ENCODE data around the gene ZFP42.

- RRBS: no CpG with 5 or more reads among the region's 8 CpGs
Measured at GRCh38 chr4:186948403-186948876, 224.8 kb upstream of the FAT1 start.

- RRBS: 64% methylated on average over 2 of the region's 30 CpGs
Measured at GRCh38 chr4:187814484-187815437, 180.8 kb upstream of the ZFP42 start.

- RRBS: 20% methylated on average over 35 of the region's 50 CpGs
Measured at GRCh38 chr4:187995282-187995877, at the start of gene ZFP42. ZFP42 (plus strand) TSS chr4:187995771.

DNA sequence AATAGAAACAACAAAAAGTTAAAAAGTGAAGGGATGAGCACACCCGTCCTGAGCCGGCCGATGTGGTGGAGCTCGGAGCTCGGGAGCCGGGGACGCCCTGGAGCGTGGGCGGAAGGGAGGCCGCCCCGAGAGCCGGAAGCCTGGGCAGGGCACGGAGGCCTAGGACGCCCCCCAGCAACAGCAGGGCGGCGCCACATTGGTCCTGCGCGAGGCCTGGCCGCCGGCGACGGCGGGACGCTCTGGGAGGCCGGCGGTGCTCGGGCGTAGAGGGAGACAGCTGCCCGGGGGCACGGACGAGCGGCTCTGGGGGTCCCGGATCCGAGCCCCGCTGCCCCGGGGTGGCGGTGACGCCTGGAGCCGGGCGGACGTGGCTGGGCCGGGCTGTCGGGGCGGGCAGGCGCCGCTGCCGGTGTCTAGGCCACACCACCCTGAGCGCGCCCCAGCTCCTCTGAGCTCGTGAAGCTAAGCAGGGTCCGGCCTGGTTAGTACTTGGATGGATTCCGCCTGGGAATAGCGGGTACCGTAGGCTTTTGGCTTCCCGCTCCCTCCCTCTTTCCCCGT, 12.2 kb downstream of the FRG2 start:
- RRBS: 5% methylated on average over 8 of the region's 56 CpGs

GRCh38 chr4:190015288-190015901, 11.7 kb downstream of the FRG2 start:
- RRBS: 14% methylated on average over 15 of the region's 47 CpGs

All from mononuclear cell (primary cell).